Measurements from ENCODE around the gene GEMIN4.

DNA sequence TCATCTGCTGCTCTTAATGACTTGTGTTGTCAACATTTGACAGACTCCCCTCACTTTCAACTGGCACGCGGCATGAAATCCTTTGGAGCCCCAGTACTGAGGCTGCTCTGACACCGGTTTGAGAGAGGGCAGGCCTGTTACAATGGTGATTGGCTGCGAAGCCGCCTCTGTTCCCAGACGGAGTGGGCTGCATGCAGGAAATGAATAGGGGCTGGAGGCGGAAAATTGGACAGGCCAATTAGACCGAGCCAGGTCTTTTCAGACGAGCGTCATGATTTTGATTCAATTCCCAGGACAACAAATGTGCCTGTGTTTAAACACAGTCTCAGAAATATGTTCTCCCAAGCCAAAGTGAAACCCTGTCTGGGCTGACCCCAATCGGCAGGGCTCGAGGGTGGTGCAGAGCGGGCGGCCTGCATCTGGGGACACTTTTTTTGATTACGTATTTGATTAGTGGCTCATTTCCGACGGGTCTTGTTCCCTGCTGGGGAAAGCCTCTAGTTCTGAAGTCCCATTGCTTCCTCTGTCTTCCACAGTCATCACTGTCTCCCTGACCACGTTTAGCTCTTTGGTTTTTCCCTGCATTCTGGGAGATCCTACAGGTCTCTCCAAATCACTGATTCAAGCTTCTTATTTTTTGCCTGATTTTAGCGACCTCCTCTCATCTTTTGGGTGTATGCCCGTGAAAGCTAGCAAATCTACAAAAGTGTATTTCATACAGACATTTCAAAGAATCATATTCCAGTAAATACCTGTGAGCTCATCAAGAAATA is 85.2 kb downstream of the RPH3AL start:
- PRO-cap, result no peak
- RAMPAGE, long total RNA, 3 experiments, result start-site peak on the minus strand in 1 of 3 experiments, centred at position 178 of the sequence, 6 reads per replicate

DNA sequence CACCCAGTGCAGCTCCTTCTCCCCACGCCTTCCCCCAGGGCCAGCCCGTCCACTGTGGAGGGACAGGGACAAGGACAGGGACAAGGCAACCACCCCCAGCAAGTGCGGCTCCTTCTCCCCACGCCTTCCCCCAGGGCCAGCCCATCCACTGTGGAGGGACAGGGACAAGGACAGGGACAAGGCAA is 18.1 kb downstream of the RPH3AL start:
- PRO-cap, result no peak
- RAMPAGE, long total RNA, 3 experiments, result no peak in any of the 3 experiments

- PRO-cap, result bidirectional peak, plus-strand start at chr17:353215, minus-strand start at chr17:353122
- RAMPAGE, long total RNA, 3 experiments, result no peak in any of the 3 experiments
These were observed 485 bp upstream of the RPH3AL start for GRCh38 chr17:353032-353552.

DNA sequence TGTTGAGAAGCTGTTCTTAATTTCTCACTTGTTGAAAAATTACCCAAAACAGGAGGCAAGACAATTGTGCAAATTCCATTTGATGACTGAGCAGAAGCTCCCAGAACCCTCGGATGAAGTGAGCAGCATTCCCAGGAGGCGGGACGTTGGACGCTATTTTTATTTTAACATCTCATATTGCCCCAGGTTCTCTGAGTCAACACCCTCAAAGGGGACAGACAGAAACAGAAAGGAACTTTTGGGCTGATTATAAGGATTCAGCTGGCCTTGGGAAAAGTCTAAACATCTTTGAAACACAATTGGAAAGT is 101.2 kb downstream of the C17orf97 start:
- PRO-cap, result unidirectional peak, plus-strand start at position 199 of the sequence
- RAMPAGE, long total RNA, 3 experiments, result no peak in any of the 3 experiments

DNA sequence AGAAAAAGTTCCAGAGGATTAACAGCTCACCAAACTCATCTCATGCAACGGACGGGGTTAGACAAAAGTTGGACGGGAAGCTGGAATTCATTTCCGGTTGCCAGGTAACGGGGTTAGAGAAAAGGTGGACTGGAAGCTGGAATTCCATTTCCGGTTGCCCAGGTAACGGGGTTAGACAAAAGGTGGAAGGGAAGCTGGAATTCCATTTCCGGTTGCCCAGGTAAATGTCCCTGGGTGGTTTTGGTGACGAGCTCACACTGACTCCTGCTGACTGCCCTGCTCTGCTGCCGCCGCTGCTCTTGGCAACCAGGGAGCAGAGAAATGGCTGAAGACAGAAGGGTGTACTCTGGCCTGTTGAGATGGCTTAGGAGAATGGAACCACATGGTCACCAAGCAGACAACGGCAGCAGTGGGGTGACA is 112.8 kb downstream of the C17orf97 start:
- PRO-cap, result no peak
- RAMPAGE, long total RNA, 3 experiments, result no peak in any of the 3 experiments

DNA sequence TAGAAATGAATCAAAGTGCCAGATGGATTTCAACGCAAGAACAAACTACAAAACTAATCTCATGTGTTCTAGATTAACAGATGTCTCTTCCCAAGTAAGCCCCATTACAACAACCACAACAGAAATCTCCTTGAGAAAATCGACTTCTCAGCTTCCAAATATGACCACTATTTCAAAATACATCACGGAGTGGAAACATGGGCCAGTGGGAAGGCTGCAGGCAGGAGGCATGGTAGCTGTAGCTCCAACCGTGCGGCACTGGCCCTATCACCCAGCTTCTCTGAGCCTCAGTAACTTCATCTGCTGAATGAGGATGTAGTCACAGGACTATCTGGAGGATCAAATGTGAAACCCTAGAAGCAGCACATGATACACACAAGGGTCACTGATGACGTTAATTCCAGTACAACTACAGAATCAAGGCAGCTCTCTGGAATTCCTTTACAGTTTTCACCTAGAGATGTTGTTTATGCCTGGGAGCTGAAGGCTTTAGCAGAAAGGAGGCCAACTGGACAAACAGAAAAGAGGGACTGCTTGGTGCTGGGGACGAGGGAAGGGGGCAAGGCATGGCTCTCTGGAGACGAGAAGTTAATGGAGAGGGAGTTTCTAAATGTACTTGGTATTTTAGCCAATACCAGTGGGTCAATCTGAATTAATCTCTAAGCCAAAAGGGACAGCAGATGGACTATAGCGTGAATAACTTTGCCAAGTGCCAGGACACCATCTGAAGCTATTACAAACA is 112.1 kb downstream of the VPS53 start:
- PRO-cap, result unidirectional peak, minus-strand start at position 260 of the sequence
- RAMPAGE, long total RNA, 3 experiments, result no peak in any of the 3 experiments

- PRO-cap, result no peak
- RAMPAGE, long total RNA, 3 experiments, result no peak in any of the 3 experiments
These were observed 15.5 kb downstream of the VPS53 start for GRCh38 chr17:699205-699517.

DNA sequence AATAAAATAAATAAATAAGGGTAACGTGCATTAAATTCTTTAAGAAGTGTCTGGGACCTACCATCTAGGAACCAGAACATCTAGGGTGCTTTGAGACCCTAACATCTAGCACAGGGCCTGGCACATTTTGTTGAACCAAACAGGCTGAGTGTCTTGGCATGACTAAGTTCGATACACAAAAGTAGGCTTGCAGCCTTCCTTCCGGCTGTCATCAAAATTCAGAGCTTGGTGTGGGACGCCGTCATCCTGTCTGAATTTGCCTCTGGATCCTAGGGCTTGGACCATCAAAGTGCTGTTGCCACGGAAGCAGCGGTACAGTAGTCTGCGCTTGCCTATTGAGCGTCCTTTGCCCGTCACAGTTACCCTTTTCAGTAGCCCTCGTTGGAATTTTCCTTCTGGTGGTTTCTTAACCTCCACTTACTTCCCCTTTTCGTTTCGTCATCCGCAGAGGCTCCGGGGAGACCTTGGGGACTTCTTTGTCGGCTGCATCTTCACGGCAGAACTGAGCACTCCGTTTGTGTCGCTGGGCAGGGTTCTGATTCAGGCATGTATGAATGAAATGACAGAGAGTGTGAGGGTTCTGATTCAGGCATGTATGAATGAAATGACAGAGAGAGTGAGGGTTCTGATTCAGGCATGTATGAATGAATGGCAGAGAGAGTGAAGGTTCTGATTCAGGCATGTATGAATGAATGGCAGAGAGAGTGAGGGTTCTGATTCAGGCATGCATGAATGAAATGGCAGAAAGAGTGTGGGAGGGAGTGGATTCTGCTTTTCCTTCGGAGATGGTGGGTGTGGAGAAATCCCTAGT is 7.9 kb downstream of the TLCD3A start:
- PRO-cap, result no peak
- RAMPAGE, long total RNA, 3 experiments, result no peak in any of the 3 experiments

DNA sequence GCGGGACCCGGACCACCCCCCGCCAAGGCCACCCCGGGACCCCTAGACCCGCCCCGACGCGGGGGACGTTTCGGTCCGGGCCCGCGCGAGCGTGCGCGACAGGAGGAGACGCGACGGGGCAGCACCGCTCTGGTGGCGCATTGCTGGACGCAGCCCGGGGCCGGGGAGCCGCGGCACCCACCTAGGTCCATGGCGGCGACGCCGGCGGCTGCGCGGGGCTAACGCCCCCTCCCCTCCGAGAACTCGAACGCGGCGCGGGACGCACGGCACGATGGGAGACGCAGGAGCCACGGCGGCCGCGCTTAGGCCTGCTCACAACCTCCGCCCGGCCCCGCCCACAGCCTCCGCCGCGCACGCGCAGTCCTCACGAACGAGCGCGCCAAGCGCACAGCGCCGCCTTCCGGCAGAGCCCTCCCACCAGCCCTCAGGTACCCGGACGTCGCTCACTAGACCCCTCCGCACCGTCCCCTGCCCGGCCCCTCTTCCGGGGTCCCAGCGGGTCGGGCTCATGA is at the start of gene GEMIN4:
TSS of gene GEMIN4 (minus strand) at position 313 of the 512 bp plus-strand sequence.
- PRO-cap, result bidirectional peak, plus-strand start at position 427 of the sequence, minus-strand start at position 339 of the sequence
- RAMPAGE, long total RNA, 3 experiments, result start-site peak on the minus strand in 1 of 3 experiments, centred at position 271 of the sequence, 183 reads per replicate

DNA sequence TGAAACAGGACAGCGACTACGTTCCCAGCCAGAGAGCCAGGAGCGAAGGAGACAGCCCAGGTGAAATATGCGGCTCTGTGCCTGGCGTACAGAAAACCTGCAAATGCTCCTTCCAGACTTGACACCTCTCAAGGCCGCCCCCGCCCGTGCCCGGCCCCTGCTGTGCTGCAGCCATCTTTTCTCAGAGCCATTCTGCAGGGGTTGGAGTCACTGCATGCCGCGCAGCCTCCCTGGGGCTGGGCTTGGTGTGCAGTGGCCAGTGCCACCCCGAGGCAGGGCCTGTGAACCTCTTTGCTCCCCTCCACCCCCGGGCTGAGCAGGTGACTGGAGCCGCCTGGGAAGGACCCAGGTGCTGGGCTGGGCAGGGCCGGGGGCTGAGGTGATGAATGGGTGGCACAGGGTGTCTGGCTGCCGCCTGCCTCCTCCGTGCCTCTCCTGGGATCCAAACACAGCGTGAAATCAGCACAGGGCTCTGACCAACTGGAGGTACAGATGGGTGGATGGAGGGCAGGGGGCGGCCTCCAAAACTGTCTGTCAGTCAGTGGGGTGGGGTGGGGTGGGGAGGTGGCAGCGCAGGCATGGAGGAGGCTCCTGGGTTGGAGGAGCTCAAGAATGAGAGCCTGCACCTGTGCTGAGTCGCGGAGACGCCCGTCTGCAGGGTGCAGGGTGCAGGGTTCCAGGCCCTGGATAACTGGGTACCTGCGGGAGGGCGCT is 20.4 kb downstream of the MRM3 start:
- PRO-cap, result no peak
- RAMPAGE, long total RNA, 3 experiments, result no peak in any of the 3 experiments

DNA sequence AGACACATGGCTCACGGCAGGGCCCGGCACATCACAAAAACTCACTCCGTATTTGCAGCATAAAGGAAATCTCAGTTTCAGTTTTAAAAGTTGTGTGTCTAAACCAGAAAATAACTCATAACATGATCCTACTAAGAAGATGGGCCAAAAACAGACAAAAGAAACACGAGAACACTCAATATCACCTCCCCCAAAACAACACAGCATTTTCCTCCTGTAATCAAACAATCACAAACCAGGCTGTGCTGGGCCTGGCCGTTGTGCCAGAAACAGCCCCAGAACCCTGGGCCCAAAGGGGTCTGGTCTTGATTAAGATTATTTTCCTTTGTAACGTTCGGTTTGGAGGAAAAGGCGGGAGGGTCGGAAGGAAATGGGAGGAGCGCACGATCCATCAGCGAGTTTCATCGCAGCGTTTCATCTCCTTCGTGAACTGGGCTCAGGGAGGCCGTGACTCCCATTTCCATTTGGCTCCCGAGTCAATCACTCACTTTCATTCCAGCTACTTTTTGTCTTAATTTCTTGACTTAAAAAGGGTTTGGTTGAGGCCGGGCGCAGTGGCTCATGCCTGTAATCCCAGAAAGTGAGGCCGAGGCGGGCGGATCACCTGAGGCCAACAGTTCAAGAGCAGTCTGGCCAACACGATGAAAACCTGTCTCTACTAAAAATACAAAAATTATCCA is 61.5 kb downstream of the NXN start:
- PRO-cap, result no peak
- RAMPAGE, long total RNA, 3 experiments, result no peak in any of the 3 experiments

- PRO-cap, result no peak
- RAMPAGE, long total RNA, 3 experiments, result no peak in any of the 3 experiments
These were observed 10.4 kb downstream of the NXN start for GRCh38 chr17:969083-969706.

- PRO-cap, result no peak
- RAMPAGE, long total RNA, 3 experiments, result no peak in any of the 3 experiments
These were observed 4.8 kb downstream of the TIMM22 start for GRCh38 chr17:1001623-1002289.

DNA sequence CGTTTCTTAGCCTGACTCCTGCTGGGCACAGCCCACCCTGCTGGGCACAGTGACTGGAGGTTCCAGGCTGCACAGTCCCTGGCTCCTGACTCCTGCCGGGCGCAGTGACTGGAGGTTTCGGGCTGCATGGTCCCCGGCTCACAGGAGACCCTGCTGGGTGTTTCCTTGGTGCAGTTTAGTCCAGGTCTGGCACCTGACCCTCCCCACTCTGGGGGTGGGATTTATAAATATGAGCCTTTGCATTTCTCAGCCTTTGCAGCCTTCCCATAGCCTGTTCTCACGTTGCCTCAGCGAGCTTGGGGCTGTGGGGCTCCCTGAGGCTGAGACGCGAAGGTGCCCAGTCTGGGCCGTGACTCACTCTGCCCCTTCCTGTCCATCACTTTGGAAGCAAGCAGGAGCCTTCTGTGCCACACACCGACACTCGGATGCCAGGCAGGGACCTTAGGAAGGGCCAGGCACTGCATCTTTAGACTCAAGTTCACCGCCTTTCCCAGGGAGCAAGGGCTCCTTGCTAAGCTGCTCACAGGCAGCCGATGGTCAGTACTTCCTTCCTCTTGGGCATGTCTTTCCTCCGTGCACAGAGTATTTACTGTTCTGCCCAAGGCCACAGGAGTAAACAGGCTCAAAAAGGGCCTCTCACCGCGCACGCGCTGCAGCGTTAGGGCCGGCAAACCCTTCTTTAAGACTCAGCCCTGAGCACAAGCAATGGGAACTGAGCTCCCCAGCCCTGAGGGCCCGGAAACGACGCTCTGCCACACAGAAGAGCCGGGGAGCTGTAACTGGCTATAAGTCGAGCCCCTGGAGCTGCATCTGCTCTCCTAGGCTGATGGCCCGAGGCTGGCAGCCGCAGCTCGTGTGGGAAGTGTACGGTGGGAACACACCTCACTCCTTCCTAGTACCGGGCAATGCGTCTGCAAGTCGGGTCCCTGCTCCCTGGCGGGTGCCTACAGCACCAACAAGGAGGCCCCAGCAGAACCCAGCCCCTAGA is 7.1 kb downstream of the TIMM22 start:
- PRO-cap, result no peak
- RAMPAGE, long total RNA, 3 experiments, result no peak in any of the 3 experiments

DNA sequence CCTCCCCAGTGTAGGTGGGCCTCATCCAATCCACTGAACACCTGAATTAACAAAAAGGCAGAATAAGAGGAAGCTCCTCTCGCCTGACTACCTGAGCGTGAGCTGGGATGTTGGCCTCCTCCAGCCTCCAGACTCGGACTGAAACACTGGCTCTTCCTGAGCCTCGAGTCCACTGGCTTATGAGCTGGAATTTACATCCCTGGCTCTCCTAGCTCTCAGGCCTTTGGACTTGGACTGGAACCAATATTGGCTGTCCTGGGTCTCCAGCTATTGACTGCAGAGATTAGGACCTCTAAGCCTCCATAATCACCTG is 57.4 kb downstream of the ABR start:
- PRO-cap, result unidirectional peak, minus-strand start at position 140 of the sequence
- RAMPAGE, long total RNA, 3 experiments, result no peak in any of the 3 experiments

GRCh38 chr17:1203413-1204180 is 23.8 kb upstream of the ABR start:
- PRO-cap, result bidirectional peak, plus-strand start at chr17:1203569, minus-strand start at chr17:1203281
- RAMPAGE, long total RNA, 3 experiments, result no peak in any of the 3 experiments

- PRO-cap, result no peak
- RAMPAGE, long total RNA, 3 experiments, result no peak in any of the 3 experiments
These were observed 30.8 kb upstream of the ABR start for GRCh38 chr17:1210429-1211083.

GRCh38 chr17:1227525-1228740 is 42.3 kb upstream of the BHLHA9 start:
- PRO-cap, result no peak
- RAMPAGE, long total RNA, 3 experiments, result no peak in any of the 3 experiments

DNA sequence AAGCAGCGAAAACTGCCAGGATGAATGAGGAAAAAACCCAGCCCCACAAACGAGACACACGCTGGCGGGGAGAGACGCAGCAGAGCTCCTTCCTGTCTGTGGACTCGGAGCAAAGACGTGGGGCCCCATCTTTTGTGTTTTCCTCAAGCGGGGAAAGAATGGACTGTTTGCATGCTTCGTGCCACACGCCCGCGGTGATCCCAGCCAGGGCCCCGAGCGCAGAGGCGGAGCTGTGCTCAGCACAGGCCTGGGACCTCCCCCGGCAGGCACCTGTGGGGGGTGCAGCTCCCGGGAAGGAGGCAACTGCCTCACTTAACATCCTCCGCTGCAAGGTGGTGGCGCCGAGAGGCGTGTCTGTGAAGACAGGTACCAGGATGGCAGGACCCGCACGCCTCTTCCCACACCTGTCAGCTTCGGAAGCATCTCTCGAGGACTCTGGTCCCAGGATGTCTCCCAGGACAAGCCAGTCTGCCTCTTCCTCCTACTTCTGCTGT is 19.2 kb downstream of the TRARG1 start:
- PRO-cap, result no peak
- RAMPAGE, long total RNA, 3 experiments, result no peak in any of the 3 experiments

DNA sequence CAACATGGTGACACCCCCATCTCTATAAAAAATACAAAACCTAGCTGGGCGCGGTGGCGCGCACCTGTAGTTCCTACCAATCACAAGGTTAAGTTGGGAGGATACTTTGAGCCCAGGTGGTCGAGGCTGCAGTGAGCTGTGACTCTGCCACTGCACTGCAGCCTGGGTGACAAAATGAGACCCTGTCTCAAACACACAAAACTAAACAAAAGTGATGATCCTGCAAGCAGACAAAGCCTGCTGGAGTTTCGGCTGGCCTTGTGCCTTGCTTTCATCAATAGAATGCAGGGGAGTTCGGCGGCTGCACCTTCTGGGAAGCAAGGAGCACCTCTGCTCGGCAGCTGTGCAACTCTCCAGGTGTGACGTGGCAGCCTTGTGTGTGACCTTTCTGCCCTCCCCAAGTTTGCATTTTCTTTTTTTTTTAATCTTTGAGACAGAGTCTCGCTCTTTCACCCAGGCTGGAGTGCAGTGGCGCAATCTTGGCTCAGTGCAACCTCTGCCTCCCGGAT is 12.5 kb upstream of the YWHAE start:
- PRO-cap, result no peak
- RAMPAGE, long total RNA, 3 experiments, result no peak in any of the 3 experiments